Fallopian tube (tissue), 1 donor: Measurements from ENCODE around the gene KRTAP5-9.

DNA sequence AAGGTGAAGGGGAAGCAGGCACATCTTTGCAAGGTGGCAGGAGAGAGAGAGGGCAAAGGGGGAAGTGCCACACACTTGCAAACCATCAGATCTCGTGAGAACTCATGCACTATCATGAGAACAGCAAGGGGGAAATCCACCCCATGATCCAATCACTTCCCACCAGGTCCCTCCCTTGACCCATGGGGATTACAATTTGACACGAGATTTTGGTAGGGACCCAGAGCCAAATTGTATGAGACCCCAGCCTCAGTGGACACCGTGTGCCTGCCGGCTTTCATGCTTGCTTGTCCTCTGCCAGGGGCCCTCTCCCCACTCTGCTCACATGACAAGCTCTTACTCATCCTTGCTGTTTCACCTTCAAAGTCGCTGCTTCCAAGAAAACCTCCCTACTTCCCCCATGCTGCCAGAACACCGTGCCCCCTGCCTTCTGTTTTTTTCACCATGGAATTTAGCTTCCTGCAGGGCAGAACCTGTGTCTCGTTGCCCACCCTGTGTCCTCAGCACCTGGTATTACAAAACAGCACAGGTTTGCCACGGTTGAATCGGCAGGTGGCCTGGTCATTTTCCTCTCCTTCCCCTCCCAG lies 23.2 kb upstream of the PPFIA1 start:
- PRO-cap = no peak

DNA sequence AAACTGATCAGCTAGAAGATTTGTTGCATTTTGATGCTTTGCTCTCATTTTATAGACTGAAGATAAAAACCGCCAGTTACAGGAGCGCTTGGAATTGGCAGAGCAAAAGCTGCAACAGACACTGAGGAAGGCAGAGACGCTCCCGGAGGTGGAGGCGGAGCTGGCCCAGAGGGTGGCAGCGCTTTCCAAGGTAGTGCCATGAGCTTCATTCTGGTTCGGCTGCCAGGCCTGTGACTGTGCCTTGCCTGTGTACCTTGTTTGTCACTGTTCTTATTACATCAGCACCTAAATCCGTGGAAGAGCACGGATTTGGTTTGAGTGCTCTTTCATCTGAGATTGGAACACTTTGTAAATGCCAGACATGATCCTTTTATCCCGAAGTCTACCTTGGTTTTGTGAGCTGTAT lies 61.4 kb downstream of the PPFIA1 start:
- PRO-cap = no peak

GRCh38 chr11:71205841-71206611 lies 46.4 kb downstream of the SHANK2 start:
- PRO-cap = no peak

DNA sequence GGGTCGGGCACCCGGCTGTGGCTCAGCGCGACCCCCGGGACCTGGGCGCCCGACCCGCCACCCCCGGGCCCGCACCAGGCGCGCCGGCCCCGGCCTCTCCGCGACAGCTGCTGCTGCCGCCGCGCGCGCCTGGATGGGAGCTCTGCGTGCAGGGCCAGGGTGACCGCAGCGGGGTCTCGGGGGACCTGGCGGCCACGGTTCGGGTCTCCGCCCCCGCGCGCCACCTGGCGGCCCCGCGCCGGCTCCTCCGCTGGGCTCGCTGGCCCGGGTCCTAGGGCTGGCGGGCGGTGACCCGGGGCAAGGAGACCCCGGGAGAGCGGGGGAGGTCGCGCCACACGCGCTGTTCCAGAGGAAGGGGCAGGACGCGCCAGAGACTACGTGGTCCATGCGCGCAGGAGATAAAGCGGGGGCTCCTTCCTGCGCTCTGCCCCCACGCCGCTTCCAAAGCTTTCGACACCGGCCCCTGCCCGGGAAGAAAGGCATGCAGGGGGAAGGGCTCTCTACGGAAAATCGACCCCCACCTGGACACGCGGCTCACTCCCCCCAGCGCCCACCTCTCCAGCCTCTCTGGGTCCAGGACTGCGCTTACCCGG lies 569 bp downstream of the SHANK2 start:
- PRO-cap = bidirectional peak, plus-strand start at position 334 of the sequence, minus-strand start at position 109 of the sequence

DNA sequence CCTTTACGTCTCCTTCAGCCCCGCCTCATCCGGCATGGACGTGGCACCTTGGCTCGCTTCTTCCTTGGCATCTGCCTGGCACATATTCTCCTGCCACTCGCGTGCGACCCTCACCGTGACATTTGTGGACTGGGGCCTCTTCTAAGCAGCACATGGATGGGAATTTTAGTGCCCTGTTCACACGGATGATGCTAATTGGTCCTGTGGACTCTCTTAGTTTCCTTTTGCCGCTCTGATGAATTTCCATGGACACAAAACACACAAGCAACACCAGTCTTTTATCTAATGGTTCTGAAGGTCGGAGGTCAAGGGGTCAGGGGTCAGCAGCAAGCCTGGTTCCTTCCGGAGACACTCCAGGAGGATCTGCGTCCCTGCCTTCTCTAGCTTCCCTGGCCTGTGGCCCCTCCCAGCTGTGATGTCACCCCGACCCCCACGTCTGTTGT lies 6.7 kb downstream of the NADSYN1 start:
- PRO-cap = no peak

- PRO-cap = no peak
Measured at GRCh38 chr11:71534669-71535241, 3.1 kb upstream of the KRTAP5-8 start.

DNA sequence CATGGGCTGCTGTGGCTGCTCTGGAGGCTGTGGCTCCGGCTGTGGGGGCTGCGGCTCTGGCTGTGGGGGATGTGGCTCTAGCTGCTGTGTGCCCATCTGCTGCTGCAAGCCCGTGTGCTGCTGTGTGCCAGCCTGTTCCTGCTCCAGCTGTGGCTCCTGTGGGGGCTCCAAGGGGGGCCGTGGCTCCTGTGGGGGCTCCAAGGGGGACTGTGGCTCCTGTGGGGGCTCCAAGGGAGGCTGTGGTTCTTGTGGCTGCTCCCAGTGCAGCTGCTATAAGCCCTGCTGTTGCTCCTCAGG lies 178 bp downstream of the KRTAP5-8 start:
- PRO-cap = no peak

DNA sequence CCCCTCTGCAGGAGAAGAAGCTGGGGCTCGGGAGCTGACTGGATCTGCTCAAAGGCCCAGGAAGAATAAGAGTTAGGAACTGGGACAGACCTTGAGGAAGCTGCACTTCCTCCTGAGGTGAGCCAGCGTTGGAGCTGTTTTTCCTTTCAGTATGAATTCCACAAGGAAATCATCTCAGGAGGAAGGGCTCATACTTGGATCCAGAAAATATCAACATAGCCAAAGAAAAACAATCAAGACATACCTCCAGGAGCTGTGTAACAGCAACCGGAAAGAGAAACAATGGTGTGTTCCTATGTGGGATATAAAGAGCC lies at the start of gene KRTAP5-9:
Gene KRTAP5-9 (plus strand): TSS at position 154 of the 314 bp plus-strand sequence.
- PRO-cap = no peak

- PRO-cap = unidirectional peak, minus-strand start at chr11:71813865
Measured at GRCh38 chr11:71813384-71814173, 19.4 kb upstream of the DEFB108B start.

DNA sequence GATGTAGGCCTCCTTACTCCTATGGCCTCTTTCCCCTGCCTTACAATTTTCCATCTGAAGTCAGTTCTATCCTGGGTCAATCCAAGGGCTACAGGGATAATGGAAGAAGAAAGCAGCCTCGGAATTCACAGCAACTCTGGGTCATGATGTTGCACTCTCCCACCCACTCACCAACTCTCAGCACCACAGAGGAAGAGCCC lies 24.4 kb downstream of the IL18BP start:
- PRO-cap = unidirectional peak, minus-strand start at position 139 of the sequence

DNA sequence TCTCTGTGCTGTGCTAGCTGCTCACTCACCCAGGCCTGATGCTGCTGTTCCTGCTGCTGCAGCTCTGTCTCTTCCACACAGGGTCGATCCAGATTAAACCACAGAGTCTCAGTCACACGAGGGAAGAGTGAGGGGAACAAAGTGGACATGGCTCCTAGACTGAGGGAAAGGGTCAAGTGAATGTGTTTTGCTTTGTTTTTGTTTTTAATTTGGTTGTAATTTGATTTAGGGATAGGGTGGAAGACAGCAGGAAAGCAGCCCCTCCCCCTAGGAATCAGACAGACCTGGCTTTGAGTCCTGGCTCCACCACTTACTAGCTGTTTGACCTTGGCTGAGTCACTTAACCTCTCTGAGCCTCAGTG lies 1.4 kb downstream of the ANAPC15 start:
- PRO-cap = no peak

- PRO-cap = no peak
Measured at GRCh38 chr11:72112967-72113242, 410 bp upstream of the ANAPC15 start.

GRCh38 chr11:72221826-72222422 lies 2.6 kb upstream of the INPPL1 start:
- PRO-cap = no peak

GRCh38 chr11:72224434-72224543 lies 278 bp upstream of the INPPL1 start:
- PRO-cap = no peak

DNA sequence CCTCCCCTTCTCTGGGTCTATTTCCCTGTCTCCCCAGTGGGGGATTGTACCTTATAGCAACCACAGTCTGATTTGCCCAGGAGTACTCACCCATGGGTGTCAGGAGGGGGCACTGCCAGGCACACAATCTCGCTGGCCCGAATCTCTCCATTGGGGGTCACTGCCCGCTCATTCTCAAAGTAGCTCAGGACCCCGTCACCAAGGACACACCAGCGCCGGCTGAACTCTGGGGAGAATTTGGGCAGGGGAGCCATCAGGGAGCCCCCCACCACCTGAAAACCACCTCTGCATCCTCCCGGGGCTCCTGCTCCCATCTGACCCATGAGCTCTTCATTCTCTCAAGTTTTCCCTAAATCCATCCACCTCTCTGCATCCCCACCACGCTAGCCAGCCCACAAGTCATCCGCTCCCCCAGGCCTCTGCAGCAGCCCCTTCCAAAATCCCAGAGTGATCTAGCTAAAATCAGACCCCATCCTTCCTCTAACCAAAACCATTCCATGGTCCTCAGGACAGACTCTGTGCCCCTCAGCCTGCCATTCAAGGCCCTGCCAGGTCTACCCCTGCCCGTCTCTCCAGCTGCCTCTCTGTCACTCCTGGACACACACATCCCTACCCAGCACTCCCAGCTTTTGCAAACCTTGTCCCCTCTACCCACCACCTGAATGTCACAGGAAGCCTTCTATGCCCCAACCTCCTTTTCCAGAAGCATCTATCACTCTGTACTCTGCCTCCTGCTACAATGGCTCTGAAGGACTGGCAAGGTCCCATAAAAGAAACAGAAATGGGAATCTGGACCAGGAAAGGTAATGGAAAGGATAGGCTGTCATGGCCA lies 25.3 kb upstream of the PDE2A start:
- PRO-cap = no peak

DNA sequence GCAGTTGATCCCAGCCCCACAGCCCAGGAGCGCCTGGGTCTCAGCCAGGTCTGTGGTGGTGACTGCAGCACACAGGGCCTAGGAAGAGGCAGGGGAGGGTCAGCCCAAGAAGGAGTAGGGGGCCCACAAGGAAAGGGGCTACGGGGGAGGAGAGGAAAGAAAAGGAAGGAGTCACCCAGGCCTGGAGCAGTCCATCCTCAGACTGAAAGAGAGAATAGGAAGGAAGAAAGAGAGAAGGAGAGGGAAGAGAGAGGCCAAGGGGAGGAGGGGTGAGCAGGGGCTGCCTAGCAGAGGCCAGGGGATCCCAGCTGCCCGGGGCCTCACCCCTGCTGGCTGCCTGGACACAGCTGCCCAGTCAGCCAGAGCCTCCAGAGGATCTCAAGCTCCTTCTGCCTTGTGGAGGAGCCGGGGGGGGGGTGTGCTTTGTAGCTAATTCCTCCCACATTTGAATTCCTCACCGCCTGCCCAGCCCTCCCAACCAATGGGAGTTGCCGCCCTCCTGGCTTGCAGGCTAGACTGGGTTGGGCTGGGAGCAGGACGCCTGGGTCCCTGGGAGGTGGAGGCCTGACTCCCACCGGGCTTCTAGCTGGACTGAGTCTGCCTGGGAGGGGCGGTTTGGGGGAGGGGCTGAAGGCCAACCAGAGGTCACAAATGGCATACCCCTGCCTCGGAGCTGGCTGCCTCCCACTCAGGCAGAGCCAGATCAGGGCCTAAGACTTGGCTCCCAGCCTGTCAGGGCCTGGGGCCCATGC lies 29.0 kb upstream of the PDE2A start:
- PRO-cap = bidirectional peak, plus-strand start at position 514 of the sequence, minus-strand start at position 391 of the sequence

- PRO-cap = bidirectional peak, plus-strand start at chr11:72721854, minus-strand start at chr11:72721782
Measured at GRCh38 chr11:72721519-72722004, 30.6 kb downstream of the ARAP1 start.

- PRO-cap = no peak
Measured at GRCh38 chr11:72825186-72825555, 11.0 kb downstream of the ATG16L2 start.

GRCh38 chr11:72932098-72932926 lies 118.1 kb downstream of the ATG16L2 start:
- PRO-cap = no peak

DNA sequence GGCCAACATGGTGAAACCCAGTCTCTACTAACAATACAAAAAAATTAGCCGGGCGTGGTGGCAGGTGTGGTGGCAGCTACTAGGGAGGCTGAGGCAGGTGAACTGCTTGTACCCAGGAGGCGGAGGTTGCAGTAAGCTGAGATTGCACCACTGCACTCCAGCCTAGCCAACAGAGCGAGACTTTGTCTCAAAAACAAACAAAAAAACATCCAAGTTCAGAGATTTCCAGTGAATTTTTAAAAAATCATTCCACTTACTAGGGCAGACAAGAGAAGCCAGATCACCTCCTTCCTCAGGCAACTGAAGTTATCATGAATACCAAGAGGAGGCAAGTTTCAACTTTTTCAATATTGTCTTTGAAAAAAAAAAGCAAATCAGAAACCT lies 5.3 kb downstream of the FCHSD2 start:
- PRO-cap = no peak